ENCODE results near the gene IRX2.

GRCh38 chr5:1328482-1329238 lies 16.2 kb downstream of the CLPTM1L start:
- PRO-cap = no peak

DNA sequence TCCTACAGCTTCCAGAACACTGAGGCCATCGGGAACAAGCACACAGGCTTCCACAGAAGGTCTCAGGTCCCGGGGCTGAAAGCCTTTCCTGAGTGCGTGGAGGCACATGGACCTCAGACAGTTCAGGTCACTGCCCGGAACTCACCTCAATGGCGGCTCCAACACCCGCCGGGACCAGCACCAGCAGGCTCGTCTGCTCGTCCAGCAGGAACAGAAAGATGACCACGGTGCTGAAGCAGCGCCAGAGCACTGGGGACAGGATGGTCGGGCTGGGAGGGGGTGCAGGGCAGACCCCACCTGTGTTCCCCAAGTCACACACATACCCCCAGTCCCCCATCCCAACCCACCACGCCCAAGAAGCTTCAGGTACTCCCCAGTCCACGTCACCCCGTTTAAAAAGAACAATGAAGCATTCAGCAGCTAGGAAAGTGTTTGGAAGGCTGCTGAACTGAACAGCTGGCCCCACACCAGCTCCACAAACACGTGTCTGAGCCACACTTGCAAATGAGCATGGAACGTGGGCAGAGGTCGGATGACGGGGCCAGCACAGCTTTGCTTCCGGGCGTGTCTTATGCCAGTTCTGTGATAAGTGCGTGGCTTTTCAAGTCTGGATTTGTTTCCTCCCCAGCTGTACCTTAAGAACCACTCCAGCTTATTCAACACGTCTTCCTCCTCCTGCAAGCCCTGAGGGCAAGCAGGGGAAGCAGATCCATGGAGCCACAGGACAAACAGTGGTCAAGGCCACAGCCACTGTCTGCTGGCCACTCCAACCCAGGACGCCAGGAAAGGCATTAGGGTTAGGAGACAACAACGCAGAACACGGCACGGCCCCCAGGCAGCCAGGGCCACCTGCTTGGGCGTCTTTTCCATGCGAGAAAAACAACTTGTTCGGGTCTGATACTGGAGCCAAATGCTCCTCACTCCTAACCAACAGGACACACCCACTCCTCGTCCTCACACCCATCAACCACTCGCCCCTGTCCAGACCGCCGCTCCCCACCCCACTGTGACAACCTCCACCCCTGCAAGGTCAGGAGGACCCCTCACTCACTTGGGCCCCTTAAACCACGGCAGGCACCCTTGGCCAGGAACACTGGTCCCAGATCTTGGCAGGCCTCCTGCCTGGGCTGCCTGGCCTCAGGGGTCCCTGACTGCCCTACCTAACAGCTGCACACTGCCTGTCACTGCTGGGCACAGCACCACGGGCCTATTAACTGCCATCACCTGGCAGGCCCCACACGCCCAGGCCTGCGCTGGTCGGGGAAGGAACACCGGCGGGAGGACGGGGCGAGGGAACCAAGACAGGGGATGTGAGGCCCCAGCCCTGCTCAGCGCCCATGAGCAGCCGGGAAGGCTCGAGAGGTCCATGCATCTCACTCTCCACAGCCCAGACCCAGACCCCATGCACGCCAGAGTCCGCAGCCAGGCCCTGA lies 14.2 kb downstream of the CLPTM1L start:
- PRO-cap = no peak

GRCh38 chr5:1399586-1399924 lies 45.7 kb downstream of the SLC6A3 start:
- PRO-cap = no peak

DNA sequence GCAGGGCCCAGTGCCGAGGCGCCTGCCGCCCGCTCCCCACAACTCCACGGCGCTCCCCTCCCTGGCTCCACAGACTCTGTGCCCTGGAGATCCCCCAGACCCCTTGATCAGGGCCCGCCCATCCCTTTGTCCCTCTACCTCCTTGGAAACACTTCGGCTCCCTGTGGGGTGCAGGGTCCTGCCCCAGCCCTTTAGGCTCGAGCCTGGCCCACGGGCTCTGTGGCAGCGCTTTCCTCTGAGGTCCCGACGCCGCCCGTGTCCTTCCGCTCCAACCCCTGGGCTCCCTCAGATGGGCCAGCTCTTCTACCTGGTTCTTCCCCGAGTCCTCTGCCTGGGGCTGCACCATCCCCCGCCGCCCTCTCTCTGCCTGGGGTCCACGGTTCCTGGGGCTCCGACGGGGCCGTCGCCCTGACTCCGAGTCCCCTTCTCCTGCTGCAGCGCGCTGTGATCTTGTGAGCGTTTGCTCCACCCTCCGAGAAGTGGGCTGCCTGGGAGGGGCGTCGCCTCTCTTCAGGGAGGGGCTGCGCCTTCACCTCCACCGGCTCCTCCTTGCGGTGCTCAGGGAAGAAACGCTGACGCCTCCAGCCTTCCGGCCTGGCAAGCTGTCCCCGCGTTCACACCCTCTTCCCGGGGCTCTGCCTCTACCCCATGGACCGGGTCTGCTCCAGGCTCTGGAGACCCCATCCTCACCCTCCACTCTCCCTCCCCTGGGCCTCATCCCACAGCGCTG lies 22.4 kb upstream of the SLC6A3 start:
- PRO-cap = no peak

- PRO-cap = no peak
Observed at GRCh38 chr5:1624039-1624906, 100.5 kb upstream of the LPCAT1 start.

DNA sequence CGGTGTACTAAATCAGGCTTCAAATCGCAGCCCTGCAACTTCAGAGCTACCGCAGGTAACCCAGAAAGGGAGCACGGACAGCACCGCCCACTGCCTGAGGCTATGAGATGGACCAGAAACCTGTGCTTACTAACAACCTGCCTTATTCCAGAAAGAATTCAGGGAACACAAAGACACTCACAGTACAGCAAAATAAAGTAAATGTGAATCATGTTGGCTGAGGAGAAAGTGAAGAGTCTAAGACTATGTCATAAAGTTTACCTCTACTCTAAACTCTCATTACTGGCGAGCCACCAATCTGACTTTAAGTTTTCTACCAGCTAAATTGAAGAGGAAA lies 106.0 kb upstream of the LPCAT1 start:
- PRO-cap = no peak

DNA sequence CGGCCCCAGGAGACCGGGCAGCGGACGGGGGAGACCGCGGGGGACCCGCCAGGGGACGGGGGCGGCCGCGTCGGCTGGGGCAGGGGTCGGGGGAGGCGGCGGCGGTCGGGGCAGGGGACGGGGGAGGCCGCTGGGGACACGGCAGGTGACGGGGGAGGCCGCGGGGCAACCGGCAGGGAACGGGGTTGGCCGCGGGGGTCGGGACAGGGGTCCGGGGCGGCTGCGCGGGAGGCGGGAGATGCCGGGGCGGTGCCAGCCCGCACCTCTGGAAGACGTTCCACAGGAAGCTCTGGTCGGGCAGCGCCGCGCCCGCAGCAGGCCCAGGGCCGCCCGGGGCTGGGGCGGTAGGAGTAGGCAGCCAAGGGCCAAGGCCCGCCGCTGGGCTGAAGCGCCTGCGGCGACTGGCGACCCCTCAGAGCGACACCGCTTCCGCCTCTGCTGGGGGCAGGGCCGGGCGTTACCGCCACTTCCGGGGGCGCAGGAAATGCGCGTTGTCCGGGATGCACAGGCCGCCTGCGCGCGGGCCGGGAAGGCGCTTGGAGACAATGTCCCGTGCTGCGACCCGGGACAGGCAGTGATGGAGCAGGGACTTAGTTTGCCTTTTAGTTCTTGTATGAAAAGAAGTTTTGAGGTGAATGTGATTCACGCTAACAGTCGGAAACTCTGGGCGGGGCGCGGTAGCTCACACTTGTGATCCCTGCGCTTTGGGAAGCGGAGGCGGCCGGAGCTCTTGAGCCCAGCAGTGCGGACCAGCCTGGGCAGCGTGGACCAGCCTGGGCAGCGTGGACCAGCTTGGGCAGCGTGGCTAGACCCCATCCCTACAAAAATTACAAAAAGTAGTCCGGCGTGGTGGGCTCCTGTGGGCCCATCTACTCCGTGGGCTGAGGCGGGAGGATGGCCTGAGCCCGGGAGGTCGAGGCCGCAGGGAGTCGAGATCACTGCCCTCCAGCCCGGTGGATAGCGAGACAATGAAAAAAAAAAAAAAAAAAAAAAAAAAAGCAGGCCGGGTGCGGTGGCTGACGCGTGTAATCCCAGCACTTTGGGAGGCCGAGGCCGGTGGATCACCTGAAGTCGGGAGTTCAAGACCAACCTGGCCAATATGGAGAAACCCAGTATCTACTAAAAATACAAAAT lies 110.2 kb upstream of the LPCAT1 start:
- PRO-cap = bidirectional peak, plus-strand start at position 491 of the sequence, minus-strand start at position 403 of the sequence; unidirectional peak, plus-strand start at position 794 of the sequence

DNA sequence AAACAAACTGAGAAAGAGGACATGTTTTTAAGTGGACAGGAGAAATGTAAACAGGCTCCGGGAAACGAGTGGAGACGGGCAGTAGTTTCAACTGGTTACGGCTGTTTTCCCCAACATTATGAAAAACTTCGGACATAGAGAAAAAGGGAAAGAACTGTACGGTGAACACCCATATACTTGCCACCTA lies 383 bp upstream of the MRPL36 start:
- PRO-cap = no peak

GRCh38 chr5:1888904-1889379 lies 6.2 kb upstream of the IRX4 start:
- PRO-cap = no peak

DNA sequence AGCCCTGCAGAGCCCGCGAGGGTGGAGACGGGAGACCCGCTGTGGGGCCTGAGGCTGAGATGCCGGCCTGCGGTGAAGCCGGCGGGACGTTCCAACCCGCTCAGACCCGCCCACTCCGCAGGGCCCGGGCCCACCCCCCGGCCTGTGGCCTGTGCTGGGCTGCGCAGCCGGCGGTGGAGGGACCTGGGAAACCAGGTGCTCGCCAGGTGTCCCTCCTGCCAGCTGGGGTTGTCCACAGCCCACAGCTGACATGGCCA lies 48.9 kb upstream of the IRX4 start:
- PRO-cap = no peak

GRCh38 chr5:2093948-2094446 lies 211.3 kb upstream of the IRX4 start:
- PRO-cap = no peak

GRCh38 chr5:2094447-2095173 lies 211.9 kb upstream of the IRX4 start:
- PRO-cap = no peak

DNA sequence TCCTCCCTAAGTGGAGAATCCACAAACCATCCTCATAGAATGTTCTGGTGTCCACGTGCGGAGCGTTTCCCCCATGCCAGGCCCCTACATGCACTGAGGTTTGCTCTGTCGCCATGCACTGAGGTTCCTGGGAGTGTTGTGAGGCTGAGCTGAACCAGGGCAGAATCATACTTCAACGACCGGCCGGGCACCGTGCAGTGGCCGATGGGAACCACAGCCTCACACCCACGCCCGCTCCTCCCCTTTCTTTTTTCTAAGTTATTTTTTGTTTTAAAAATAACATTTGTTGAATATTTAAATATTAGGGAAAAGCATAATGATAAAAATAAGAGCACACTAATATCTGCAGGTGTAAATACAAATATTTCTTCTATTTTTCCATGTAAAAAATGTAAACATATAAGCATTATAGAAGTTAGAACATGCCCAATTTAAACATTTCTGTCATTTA lies 260.4 kb upstream of the IRX4 start:
- PRO-cap = no peak

DNA sequence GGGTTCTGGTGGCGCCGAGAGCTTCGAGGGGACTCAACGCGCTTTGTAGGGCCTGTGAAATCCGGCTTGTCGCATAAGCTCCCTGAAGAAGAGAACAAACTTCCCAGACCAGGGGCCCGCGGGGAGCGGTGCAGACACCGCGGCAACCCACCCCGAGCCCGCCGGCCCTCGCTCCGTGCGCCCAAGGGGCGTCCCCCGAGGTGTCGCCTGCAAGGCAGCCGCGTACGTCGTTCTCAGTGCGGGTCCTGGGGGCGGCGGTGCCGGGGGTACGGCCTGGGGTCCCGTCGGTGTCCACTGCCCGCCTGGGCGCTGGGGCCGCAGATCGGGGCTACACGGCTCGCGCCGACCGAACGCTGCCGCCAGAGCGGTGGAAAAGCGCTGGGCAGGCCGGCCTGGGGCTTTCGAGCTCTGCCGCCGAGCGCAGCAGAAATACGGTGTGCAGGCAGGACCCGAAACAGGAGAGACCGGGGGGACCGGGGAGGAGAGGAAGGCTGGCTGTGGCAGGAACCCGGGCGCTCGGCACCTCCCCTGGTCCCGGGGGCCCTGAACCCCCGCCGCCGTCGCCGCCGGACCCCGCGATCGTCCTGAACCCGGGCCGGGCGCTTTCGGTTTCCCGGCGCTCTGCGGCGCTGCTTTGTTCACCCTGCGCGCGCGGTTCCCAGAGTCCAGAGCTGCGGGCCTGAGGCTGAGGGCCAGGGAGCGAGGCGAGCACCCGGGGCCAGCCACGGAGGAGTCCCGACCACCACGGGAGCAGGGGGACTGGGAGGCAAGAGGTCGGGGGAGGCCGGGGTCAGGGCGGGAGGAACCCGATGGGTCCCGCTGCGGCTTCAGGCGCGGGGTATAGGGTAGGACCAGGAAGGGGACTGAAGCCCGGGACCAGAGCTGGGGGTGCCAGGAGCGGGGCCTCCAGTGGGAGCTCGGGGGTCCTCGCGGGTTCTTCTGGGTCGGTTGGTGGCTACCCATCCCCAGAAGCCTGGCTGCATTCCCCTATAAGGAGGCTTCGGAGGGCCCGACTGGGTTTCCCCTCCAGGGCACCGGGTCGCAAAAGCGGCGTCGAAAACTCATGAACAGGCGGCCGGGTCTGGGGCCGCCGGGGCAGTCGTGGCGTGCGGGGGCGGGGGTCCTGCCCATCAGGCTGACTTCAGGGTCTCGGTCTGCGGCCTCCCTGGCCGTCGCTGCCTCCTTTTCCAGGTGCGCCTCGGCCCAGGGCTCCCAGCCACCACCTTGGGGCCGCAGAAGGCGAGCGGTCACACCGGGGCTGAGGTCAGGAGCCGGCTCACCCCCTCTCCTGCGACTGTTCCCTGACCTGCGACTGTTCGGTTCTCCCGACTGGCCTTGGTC lies 11.9 kb downstream of the IRX2 start:
- PRO-cap = no peak

DNA sequence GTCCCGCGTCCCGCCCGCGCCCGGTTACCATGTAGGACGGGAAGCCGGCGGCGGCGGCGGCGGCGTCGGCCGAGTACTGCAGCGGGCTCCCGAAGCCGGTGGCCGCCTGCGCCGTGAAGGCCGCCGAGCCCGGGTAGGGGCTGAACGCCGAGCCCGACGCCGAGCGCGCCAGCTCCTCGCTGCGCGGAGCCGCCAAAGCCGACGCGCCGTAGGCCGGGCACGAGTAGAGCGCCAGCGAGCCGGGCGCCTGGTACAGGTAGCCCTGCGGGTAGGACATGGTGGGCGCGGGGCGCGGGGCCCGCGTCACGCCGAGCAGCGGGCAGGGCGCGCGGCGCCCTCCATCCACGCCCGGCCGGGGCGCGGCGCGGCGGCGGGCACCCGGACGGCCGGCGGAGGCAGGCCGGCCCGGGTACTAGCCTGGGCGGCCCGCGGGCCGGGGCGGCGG lies 318 bp downstream of the IRX2 start:
- PRO-cap = no peak

DNA sequence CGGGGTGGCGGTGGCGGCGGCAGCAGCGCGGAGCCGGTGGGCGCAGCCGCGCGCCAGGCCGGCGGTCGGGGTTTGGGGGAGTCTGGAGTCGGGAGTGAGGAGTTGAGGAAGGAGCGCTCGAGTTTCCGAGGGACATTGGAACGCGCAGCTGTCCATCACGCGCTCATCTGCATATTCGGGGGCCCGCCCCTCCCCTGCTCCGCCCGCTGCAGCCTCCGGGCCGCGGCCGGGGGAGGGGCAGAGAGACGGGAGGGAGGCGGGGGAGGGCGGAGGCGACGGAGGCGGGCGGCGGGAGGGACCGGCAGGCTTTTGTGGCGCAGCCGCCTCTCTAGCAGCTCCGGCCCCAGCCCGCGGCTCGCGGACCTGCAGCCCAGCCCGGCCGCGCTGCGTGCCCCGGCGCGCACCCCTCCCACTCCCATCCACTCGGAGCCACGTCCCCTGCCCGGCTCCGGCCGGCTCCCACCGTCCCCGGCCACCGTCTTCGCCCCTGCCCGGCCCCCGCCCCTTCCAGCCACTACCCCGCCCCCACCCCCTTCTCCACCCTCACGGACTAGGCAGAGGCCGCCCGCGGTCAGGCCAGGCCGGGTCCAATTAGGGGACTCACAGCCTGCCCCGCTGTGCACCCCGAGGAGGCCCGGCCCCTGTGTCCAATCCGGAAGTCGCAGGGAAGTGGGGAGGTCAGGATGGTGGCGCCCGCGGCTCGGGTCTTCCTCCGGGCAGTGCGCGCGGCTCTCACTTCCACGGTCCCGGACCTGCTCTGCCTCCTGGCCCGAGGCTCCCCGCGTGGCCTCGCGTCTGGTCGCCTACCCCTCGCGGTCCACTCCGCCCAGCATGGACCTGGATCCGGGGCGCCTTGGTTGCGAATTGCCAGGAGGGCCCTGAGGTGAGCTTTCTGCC lies at the start of gene IRX2:
Gene IRX2, minus strand, starts transcription at position 96 of the 897 bp plus-strand sequence.
- PRO-cap = no peak

DNA sequence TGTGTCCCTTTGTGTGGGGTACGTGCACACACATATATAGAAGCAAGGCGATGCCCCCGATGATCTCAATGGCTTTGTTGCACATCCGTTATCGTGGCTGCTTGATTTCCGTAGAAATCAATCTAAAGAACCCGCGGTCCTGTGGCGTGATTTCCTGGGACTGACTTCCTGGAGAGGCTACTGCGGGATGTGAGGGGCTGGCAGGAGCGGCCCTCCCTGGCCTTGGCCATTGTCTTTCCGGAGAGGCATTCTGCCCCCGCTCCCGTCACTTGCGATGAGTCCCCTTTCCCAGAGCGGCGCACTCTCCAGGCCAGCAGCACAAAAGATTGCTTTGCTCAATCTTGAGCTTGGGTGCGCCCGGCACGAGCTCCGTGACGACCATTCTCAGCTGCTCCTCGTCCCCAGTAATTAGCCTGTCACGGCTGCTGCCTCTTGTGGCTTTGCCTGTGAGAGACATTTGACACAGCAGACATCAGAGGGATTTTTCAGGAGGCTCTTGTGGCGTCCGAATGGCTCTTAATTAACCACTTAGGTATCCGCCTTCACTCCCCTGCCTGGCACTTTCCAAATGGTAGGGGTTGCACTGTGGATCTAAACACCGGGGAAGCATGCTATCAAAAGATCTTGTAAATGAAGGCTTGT lies 398.0 kb upstream of the IRX1 start:
- PRO-cap = no peak

- PRO-cap = no peak
Observed at GRCh38 chr5:3594484-3595506, 837 bp upstream of the IRX1 start.

DNA sequence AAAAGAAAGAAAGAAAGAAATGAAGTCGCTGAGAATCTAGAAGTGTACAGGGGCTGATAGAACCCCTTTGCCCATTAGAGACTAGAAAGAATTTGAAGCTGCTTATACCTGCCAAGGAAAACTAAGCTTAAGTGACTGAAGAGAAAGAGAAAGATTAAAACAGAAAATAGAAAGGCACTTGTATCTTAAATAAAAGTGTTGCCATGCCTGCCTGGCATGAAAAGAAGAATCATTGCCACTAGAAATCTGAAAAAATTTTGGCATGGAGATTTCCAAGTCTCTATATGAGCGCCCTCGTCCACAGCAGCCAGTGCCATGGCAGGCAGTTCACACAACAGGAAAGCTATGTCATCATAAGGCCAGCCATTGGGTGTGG lies 446.5 kb downstream of the IRX1 start:
- PRO-cap = no peak

GRCh38 chr5:5139341-5139976 lies 671 bp upstream of the ADAMTS16 start:
- PRO-cap = no peak

All from SUDHL5 (cell line).